HTR-8/SVneo (cell line): Measurements from ENCODE around the genes CASKIN2 and SAP30BP.

DNA sequence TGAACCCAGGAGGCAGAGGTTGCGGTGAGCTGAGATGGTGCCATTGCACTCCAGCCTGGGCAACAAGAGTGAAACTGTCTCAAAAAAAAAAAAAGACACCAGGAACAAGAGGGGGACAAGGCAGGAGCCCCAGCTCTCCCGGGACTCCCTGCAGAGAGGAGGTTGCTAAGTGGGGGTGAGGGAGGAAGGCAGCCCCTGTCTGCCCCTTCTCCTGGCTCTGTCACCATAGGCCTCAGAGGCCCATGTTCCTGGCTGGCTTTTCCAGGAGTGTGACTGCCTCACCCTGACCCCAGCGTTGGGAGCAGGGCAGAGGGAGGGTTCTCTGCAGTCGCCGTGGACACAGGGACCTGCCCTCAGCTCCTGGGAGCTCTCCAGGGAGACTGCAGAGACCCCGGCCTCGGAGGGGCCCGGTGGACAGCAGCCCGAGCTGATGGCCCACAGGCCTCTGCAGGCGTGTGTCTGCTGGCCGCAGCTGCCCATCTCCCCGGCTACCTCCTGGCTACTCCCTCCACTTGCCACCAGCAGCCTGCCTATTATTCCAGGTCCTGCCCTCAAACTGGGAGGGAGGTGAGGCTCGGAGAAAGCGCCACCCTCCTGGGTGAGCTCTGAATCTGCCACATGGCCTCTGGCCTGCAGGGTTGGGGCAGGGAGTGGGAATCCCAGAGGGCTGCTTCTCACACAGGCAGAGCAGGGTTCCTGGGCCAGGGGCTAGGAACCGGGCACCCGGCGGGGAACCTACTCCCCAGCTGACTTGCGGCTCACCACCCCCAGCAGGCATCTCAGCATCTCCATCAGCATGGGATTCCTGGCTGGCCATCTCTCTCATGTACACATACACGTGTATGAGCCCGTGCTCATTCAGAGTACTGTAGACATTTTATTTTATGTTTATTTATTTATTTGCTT is 7.1 kb downstream of the SLC16A5 start:
- RRBS: 90% methylated on average over 5 of the region's 20 CpGs

DNA sequence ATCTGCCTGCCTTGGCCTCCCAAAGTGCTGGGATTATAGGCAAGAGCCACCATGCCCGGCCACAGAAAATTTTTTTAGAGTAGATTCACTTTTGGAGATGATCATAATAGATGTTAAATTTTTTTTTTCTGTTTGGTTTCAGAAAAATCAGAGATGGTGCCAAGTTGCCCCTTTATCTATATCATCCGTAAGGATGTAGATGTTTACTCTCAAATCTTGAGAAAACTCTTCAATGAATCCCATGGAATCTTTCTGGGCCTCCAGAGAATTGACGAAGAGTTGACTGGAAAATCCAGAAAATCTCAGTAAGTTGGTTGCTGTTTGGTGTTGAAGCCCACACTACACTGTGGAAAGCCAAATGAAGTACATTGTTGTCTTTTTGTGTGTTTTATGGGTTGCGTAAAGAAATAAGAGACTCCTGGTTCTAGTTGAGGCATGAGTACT is 4.2 kb downstream of the NUP85 start:
- RRBS: no CpG with 5 or more reads among the region's 4 CpGs

DNA sequence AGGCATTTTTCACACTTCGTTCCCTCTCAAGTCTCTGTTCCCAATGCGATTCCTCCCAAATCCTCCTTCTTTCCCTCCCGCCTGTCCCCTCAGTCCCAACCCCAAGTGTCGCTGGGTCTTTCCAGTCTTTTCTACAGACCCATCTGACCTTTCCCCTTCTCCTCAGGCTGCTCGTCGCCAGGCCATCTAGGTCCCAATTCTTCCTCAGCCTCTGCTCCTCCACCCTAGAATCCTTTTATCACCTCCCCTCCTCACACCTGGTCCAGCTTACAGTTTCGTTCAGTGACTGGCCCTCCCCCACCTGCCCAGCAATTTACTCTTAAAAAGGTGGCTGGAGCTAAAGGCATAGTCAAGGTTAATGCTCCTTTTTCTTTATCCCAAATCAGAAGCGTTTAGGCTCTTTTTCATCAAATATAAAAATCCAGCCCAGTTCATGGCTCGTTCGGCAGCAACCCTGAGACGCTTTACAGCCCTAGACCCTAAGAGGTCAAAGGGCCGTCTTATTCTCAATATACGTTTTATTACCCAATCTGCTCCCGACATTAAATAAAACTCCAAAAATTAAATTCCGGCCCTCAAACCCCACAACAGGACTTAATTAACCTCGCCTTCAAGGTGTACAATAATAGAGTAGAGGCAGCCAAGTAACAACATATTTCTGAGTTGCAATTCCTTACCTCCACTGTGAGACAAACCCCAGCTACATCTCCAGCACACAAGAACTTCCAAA is 7.2 kb downstream of the GGA3 start:
- RRBS: no CpG with 5 or more reads among the region's 16 CpGs

- RRBS: no CpG with 5 or more reads among the region's 12 CpGs
Measured at GRCh38 chr17:75292826-75293136, 3.5 kb upstream of the SLC25A19 start.

DNA sequence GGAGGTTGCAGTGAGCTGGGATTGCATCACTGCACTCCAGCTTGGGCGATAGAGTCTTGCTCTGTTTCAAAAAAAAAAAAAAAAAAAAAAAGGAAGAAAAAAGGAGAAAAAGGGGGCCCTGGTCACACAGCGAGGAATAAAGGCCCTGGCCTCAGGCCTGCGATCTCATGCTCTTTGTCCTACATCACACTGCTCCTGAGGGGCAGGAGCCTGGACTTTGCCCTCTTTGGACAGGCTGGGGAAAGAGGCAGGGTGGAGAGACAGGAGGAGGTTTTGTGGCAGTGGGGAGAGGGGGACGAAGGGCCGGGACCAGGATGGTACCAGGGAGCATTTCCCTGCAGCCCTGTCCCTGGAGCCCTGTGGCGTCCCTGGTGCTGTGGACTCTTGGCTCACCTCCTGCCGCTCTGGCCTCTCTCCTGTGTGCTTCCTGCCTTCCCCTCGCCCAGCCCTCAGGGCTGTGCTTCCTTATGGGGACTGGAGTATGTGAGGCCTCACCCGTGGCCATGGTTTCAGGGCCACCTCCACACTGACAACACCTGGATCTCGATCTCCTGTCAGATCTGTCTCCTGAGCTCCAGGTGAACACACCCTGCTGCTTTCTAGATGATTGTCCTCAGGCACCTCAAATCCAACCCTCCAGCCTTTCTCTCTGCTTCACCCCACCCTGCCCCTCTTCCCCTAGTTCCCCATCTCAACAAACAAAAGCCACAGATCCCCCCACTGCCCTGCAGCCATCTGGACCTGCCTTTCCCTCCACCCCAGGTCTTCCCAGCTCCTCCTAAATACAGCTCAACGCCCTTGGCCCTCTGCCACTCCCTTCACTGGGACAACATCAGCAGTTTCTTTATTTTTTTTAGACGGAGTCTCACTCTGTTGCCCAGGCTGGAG is 20.0 kb upstream of the SLC25A19 start:
- RRBS: no CpG with 5 or more reads among the region's 12 CpGs

DNA sequence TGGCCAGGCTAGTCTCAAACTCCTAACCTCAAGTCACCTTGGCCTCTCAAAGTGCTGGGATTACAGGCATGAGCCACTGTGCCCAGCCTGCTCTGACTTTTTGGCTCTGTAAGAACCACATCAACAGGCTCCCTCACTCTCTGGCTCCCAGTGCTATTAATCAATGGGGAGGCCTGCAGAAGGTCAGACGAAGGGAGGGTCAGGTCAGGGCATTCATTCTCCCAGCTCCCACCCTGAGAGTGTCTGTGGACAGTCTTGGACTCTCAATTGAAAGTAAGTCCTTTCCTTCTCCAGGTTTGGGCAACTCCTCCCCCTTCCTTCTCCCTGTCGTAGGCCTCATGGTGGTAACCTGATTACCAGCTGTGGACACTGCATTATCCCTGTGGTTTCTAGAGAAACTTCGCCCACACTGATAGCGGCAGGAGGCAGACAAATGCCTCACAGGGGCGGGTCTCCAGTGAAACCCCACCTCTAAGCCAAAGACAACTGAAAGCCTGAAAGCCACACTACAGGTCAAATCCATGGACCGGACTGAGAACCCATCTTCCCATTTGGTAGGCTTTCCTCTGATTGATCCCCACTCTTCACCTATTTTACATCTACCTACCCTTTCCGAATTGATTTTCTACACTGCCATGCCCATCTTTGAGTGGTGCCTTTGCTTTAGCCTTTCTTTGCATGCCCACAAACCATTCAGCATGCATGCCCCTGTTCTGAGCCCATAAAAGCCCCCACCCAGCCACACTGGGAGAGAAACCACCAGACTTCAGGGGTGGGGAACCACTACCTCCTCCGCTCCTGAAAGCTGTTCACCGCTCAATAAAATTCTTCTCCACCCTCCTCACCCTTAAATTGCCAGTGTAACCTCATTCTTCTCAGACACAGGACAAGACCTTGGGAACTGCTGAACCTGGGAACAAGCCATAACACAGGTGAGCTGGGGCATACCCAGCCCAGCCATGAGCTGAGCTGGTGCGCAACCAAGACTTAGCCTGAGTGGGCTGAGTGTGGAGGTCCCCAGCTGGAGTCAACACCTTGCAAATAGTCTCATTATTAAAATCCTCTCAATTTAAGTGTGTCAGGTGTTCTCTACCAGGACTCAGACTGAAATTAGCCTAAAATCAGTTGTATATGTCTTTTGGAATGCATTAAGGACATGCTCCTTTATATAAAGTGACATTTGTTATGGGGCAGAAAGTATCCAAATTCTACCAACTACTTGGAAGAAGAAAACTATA is 58.0 kb upstream of the SLC25A19 start:
- RRBS: no CpG with 5 or more reads among the region's 10 CpGs

DNA sequence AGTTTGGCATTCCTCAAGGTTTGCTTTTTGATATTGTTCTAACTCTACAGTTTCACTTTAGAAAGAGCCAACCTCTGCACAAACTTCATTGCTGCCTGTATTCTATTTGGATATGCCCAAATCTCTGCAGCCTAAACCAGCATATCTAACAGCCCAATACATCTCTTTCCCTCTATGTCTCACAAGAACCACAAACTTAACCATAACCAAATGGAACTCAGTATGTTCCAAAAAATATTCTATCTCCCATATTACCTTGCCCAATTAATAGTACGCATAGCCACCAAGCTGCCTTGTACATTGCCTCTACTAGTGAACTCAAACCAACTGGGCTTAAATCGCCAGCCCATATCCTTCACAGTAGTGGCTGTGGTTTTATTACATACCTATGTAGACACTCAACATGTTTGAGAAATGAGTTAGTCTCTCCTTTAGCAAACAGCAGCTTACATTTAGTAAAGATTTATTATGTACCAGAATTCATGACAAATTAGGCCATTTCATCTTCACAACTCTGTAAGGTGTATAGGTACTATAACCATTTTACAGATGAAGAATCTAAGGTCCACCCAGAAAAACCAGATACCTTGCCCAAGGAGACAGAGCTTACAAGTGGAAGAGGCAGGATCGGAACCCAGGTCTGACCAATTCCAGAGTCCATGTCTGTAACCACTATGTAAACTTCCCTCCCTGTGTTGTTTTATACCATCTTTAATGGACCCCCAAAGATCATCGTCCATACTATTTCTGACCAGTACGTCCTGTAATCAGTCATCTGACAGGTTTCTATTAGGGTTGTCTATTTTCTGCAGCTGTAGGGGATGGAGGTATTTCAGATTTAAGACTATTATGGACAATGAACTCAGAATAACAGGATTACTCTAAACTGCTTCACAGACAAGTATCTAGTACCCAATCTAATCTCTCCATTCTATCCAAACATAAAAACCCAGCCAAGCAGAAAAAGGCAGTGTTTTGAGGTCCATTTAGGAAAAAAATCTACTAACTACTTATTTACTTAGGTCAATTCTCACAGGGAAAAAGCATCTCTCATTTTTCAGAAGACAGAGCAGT is 41.2 kb downstream of the GRB2 start:
- RRBS: no CpG with 5 or more reads among the region's 5 CpGs

GRCh38 chr17:75393462-75394558 is 11.7 kb downstream of the GRB2 start:
- RRBS: under 1% methylated on average over 9 of the region's 35 CpGs

GRCh38 chr17:75404057-75404664 is 1.3 kb downstream of the GRB2 start:
- RRBS: no CpG with 5 or more reads among the region's 14 CpGs

DNA sequence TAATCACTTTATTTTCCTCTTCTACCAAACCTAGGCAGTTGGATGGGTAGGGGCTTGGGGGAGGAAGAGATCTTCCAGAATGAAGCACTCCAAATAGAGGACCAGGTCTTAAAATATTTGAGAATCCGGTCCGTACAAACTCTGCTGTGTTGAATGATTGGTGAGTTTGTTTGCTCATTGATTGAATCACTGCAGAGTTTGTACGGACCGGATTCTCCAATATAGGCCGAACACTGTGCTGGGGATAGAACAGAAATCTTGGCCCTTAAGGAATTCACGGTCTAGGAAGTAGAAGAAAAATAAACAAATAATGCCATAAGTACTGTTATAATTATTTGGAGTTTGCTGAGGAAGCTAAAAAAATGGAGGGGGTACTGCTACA is 461 bp upstream of the GRB2 start:
- RRBS: 5% methylated on average over 4 of the region's 6 CpGs

DNA sequence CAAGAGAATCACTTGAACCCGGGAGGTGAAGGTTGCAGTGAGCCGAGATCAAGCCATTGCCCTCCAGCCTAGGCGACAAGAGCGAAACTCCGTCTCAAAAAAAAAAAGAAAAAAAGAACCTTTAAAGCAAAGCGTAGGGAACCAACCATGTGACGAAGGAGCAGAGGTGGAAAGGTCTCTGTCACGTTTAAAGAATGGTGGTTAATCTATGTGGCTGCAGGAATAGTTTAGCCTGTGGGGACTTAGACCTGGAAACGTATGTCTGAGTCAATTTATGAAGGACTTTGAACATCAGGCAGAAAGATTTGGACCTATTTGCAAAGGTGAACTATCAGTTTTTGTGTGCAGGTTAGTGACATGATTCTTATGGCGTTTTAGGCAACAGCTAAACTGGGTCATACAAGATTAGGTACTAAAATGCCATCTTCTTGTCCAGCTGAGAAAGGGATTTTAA is 1.0 kb upstream of the TMEM94 start:
- RRBS: no CpG with 5 or more reads among the region's 10 CpGs

DNA sequence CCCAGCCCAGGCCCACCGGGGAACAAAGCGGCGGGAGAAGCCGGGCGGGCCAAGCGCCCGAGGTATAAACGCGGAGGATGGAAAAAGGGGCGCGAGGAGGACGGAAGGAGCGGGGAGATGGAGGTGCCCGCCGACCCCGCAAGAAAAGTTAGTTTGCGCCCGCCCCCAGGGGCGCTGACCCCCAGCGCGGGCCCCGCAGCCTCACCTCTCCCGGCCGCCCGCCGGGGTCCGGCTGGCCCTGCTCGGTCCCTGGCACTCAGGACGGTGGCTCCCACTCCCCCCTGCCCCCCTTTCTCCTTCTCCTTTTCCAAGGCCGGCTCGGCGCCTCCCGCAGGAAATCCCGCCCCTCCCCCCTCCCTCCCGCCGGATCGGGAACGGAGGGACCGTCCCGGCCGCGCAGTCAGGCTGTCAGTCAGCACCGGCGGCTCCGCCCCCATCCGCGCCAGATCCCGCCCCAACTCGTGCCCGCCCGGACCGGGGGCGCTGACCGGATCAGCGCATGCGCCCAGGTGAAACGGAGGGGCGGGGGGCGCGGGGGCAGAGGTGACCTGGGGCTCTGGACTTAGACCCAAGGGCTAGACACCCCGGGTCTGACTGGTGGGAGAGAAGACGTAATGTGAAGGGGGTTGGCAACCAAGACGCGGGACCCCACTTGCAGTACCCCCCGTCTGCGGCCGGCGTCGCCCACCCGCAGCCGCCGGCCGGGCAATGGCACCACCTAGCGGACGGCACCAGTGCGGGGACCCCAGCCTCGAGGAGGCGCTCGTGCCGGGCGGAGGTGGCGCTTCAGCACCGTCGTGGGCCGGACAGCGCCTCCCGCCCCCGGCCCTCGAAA is at the start of gene CASKIN2:
TSS of gene CASKIN2 (minus strand) at position 342 of the 835 bp plus-strand sequence.
- RRBS: 1% methylated on average over 39 of the region's 89 CpGs

GRCh38 chr17:75556981-75557484 is 30.6 kb upstream of the MYO15B start:
- RRBS: 12% methylated on average over 2 of the region's 7 CpGs

GRCh38 chr17:75581034-75581425 is 6.6 kb upstream of the MYO15B start:
- RRBS: no CpG with 5 or more reads among the region's 8 CpGs

GRCh38 chr17:75606735-75607186 is 19.2 kb downstream of the MYO15B start:
- RRBS: no CpG with 5 or more reads among the region's 7 CpGs

DNA sequence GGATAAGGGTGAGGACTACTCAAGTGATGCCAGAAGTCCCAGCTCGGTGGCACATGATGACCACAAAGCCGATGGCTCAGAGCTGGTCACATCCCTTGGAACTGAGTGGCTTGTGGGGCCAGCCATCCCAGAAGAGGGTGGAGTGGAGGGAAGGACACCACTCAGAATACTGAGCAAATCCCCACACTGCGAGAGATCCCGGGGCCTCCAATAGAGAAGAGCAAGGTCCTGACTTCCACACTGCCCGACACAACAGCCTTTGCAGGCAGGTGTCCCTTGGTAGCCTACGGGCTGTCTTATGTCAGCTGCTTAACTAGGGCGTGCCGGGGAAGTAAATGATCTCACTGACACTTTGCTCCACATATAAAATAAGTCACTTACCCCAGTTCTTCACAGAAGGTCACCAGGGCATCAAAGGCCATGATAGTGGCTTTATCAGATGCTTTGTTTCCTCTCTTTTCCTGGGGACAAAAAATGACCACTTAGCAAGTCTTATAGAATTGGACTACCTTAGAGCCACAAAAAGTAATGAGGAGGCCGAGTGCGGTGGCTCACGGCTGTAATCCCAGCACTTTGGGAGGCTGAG is 4.8 kb downstream of the SMIM6 start:
- RRBS: 95% methylated on average over 3 of the region's 11 CpGs

GRCh38 chr17:75666796-75666967 is 272 bp downstream of the RECQL5 start:
- RRBS: 6% methylated on average over 2 of the region's 9 CpGs

GRCh38 chr17:75666968-75668135 is at the start of gene SAP30BP:
Gene SAP30BP, plus strand, starts transcription at chr17:75667338.
- RRBS: 4% methylated on average over 14 of the region's 61 CpGs

GRCh38 chr17:75693365-75694454 is 26.6 kb downstream of the SAP30BP start:
- RRBS: no CpG with 5 or more reads among the region's 22 CpGs

DNA sequence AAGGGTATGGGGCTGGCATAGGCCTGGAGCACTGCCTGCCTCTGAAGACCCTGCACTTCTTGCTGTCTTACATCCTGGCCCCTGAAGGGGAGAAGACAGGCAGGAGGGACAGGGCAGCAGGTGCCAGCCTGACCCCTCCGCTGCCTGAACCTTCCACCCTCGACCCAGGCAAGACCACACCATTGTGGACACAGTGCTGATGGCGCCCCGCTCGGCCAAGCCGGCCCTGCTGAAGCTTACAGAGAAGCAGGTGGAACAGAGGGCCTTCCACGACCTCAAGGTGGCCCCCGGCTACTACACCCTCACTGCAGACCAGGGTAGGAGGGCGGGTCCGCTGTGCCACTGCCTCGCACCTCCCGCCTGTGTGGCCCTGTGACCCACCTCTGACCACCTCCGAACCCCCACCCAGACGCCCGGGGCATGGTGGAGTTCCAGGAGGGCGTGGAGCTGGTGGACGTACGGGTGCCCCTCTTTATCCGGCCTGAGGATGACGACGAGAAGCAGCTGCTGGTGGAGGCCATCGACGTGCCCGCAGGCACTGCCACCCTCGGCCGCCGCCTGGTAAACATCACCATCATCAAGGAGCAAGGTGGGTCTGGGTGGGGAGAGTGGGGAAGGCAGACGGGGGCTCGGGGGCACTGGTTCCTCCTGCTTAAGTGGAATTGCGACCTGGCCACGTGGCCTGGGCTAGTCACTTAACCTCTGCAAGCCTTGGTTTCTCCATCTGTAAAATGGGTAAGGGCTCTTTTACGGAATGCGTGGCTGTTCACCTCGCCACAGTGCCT is 21.1 kb downstream of the ITGB4 start:
- RRBS: 89% methylated on average over 10 of the region's 34 CpGs